Gastrocnemius medialis (tissue), 3 donors: ENCODE measurements around a stretch of chr1.

DNA sequence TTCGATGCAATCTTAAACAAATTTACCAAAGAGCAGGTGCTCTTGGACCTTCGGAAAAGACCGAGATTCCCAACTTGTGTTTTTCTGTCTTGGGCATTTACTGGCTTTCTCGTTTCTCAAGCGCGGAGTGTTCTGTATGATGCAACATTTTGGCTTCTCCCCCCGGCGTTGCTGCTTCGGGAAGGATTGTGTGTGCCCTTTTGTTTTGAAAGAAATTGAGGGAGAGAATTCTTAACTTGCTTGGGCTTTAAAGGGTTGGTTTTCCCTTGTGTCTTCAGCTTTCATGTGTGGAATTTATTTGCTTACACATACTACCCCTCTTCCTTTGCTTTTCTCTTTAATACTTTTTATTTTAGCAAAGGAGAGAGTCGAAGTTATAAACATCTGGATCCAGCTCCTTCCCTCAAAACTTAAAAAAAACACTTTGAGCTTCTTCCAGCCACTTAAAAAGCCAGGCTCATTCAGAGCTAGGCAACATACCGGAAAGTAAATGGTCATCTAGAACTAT is 953 bp downstream of the CLIC4 start:
- PRO-cap, result bidirectional peak, plus-strand start at position 144 of the sequence, minus-strand start at position 129 of the sequence
- RAMPAGE, long total RNA, 3 experiments, result no peak in any of the 3 experiments

- PRO-cap, result no peak
- RAMPAGE, long total RNA, 3 experiments, result no peak in any of the 3 experiments
Measured at GRCh38 chr1:24747961-24748522, 2.8 kb downstream of the CLIC4 start.

DNA sequence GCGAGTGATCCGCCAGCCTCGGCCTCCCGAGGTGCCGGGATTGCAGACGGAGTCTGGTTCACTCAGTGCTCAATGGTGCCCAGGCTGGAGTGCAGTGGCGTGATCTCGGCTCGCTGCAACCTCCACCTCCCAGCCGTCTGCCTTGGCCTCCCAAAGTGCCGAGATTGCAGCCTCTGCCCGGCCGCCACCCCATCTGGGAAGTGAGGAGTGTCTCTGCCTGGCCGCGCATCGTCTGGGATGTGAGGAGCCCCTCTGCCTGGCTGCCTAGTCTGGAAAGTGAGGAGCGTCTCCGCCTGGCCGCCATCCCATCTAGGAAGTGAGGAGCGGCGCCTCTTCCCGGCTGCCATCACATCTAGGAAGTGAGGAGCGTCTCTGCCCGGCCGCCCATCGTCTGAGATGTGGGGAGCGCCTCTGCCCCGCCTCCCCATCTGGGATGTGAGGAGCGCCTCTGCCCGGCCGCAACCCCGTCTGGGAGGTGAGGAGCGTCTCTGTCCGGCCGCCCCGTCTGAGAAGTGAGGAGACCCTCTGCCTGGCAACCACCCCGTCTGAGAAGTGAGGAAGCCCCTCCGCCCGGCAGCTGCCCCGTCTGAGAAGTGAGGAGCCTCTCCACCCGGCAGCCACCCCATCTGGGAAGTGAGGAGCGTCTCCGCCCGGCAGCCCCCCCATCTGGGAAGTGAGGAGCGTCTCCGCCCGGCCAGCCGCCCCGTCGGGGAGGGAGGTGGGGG is 53.8 kb downstream of the CLIC4 start:
- PRO-cap, result no peak
- RAMPAGE, long total RNA, 3 experiments, result no peak in any of the 3 experiments

- PRO-cap, result no peak
- RAMPAGE, long total RNA, 3 experiments, result no peak in any of the 3 experiments
Measured at GRCh38 chr1:24914755-24915262, 15.3 kb downstream of the RUNX3 start.

GRCh38 chr1:24916626-24917092 is 13.4 kb downstream of the RUNX3 start:
- PRO-cap, result no peak
- RAMPAGE, long total RNA, 3 experiments, result no peak in any of the 3 experiments

DNA sequence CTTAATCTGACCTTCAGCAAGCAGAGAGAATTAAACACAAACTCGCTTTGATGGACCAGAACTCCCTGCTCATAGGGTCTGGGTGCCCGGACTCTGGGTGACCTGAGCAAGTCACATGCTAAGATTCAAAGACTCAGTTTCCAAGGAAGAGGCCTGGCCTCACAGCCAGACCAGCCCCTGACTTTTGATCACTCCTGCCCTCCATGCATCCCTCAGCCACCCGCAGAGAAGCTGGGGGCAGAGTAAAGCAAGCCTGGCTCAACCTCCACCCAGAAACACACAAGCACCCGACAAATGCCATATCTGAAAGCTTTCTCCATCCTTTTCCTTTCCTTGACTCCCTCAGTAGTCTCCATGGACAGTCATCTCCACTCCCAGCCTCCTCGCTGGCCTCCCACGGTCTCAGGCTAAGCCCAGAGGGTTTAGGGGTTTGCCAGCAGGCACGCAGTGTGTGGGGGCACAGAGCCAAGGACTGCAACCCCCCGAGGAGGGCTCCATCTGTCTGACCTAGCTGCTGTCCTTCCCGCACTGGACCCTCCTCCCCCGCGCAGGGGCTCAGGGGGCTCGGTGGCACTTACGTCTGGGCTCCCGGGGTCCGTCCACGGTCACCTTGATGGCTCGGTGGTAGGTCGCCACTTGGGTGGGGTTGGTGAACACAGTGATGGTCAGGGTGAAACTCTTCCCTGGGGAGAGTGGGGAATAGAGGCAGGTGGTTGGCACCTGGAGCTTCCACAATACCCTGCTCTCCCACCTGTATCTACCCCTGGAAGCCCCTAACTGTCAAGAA is 11.2 kb downstream of the RUNX3 start:
- PRO-cap, result no peak
- RAMPAGE, long total RNA, 3 experiments, result no peak in any of the 3 experiments

- PRO-cap, result no peak
- RAMPAGE, long total RNA, 3 experiments, result no peak in any of the 3 experiments
Measured at GRCh38 chr1:24926149-24927371, 3.5 kb downstream of the RUNX3 start.

- PRO-cap, result no peak
- RAMPAGE, long total RNA, 3 experiments, result no peak in any of the 3 experiments
Measured at GRCh38 chr1:24964627-24965600, 34.8 kb upstream of the RUNX3 start.

DNA sequence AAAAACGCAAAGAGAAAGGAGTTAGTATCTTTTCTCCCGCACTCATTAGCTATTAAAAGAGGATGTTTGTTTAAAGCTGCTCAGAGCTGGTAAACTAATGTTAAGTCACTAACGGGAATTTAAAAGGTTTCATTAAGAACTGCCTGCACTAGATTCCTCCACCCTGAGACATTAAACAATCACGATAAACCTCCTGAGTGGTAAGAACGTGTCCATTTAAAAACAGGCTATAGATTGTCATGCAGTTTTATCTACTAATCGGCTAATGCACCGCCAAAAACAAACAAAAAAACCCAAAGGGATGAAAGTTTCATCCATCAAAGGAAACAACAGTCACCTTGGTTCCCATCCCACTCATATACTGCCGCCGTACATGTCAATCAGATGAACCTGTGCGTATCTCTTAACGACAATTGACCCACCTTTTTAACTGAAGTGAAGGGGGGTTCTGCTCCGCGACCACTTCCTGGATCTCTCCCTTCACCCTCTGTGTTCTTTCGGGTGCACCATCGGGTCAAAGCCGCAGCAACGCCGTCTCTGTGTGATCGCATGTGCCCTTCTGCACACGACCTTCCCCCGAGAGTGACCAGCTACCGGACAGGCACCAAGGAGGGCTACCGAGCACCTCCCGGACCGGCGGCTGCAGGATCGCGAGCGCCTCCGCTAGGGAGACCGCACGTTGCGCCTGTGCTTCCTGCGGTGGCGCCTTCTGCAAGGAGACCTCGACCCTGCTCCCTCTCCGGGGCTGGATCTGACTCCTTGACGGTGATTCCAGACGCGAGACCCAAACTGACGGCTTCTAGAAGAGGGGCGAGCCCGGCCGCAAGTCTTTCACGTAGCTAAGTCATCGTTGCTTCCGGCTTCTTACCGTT is 1.3 kb upstream of the TMEM50A start:
- PRO-cap, result no peak
- RAMPAGE, long total RNA, 3 experiments, result no peak in any of the 3 experiments

DNA sequence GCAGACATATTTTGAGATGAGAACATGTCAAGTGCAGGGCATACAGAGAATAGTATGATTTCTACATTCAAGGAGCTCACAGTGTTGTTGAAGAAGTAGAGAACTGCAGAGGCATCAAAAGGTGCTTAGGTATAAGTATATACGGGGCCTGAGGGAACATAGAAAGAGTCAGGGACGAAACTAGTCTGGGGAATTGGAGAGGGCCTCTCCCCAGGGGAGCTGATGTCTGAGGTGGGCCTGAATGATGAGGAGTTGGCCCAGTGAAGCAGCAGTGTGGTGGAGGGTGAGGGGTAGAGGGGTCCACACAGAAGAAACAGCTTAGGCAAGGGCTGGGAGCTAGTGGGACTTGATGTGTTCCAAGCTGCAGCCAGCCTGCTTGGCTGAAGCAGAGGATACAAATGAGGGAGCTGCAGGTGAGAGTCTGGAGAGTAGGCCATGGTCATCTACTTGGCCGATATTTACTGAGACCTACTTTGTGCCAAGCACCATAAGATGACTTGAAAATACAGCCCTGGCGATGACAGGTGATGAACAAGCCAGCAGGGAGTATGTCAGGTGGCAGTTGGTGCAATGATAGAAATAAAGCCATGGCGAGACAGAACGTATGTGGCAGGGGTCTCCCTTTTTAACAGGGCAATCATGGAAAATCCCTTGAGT is 51.5 kb upstream of the LDLRAP1 start:
- PRO-cap, result no peak
- RAMPAGE, long total RNA, 3 experiments, result no peak in any of the 3 experiments

- PRO-cap, result no peak
- RAMPAGE, long total RNA, 3 experiments, result no peak in any of the 3 experiments
Measured at GRCh38 chr1:25501062-25501670, 42.2 kb upstream of the LDLRAP1 start.

DNA sequence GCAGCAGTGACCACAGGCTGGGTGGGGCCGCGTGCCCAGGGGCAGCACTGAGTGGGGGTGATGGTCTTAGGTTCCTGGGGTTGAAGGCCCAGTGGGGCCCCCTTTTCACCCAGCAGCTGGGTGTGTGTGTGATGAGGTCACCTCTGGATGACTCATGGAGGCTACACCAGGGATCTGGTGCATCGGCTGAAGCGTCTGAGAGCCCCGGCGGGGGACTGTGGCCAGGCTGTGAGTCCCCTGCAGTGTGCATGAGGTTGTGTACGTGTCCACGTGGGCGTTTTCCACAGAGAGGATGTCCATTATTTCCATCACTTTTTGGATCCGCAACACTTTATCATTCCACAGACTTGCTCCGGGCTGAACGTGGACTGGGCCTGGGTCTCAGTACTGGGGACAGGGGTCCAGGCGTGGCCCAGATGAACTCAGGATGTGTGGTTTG is 25.6 kb downstream of the LDLRAP1 start:
- PRO-cap, result no peak
- RAMPAGE, long total RNA, 3 experiments, result no peak in any of the 3 experiments

DNA sequence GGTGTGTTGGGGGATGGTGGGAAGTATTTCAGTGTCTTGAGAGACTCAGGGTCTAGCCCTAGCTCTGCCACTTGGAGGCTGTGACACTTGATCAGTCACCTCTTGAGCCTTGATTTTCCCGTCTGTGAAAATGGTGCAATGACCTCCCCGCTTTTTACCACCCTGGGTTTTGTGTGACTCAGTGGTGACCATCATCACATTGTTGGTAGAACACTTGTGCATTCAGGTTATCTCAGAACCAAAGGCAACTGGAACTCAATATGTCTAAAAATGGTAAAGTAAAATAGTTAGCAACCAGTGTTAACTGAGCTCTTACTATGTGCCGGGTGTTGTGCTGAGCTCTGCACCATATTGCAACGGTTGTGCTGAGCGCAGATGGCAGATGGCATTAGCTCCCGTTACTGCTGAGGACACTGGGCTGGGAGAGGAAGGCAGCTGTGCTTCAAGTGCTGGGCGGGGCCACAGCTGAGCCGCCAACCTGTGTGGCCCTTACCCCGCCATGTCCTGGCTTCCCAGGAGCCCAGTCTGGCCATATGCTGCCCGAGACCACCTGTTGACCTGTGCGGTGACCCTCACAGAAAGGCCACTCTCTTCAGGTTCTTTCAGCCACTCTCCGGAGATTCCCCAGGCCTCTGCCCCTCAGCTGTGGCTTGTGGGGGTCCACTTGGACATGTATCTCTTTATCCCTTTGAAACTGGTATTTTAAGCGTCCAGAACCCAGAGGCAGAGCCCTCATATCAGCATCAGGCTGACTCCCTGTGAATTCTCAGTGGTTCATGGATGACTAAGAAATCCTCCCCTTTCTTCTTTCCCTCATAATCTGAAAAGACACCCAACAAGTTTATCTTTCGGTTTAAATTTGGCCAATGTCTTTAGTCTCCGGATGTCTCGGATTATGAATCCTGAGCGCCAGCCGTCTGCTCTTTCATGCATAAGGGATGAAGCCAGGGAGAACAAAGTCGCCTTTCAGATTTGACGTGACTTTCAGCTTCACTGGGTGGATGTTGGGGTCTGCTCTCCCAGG is 26.3 kb downstream of the LDLRAP1 start:
- PRO-cap, result no peak
- RAMPAGE, long total RNA, 3 experiments, result no peak in any of the 3 experiments

DNA sequence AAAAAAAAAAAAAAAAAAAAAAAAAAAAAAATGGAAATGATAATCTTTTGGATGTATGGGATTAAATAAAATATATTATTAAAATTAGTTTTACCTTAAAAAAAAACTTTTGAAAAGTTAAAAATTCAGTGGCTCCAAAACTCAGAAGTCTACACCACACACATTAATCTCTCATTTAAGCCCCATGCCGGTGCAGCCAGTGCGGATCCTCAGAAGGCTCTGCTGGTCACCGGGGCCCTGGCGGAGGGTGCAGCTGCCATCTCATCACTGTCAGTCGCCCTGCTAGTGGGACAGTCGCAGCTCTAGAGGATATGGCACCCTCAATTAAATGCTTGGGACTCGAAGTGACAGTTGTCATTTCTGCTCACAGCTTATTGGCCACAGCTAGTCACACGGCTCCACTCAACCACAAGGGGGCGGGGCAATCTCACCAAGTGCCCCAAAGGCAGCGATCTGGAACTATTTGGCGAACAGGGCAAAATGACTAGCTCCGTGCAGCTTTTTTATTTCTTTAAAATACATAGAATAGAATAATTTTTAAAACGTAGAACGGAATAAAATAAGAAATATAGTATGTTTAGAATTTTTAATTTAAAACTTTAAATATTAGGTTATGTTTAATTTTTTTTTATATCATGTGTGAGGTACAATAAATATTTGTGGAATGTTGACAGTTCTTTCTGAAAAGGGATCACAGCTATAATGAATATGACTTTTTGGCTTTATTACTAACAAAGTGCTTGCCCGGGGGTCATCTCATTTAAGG is 8.0 kb upstream of the MAN1C1 start:
- PRO-cap, result unidirectional peak, minus-strand start at position 298 of the sequence; unidirectional peak, minus-strand start at position 346 of the sequence
- RAMPAGE, long total RNA, 3 experiments, result no peak in any of the 3 experiments

DNA sequence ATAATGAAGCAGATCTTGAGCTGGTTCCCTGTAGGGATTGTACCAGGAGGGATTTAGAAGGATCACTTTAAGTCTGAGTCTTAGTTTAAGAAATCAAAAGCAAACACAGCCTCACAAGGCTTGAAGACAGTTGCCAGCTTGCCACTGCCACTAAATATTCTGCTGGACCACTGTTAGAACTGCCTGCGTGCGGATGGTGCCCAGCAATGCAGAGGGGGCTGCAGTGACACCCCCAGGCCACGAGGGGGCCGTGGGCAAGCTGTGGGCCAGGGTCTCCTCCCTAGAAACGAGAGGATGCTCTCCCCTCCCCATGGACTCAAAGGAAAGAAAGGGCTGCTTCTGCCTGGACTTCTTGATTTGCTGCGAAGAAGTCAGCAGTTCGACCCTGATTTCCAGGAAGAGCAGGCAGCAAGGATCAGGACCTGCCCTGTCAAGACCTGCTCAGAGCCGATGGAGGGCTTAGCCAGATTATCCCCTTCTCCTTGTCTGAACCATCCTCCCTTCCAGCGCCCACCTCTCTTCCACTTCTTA is 2.5 kb downstream of the MAN1C1 start:
- PRO-cap, result no peak
- RAMPAGE, long total RNA, 3 experiments, result no peak in any of the 3 experiments

GRCh38 chr1:25642516-25643054 is 26.0 kb downstream of the MAN1C1 start:
- PRO-cap, result no peak
- RAMPAGE, long total RNA, 3 experiments, result no peak in any of the 3 experiments

DNA sequence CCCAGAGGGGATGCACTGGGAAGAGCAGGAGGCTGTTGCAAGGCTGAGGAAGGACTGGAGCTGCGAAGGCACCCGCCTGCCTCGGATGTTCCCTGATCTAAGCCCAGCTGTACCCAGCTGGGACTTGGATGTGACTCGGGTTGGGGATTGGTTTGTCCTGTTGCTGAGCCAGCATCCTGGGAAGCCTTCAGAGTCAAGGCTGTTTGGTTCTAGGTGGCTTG is 42.3 kb downstream of the MAN1C1 start:
- PRO-cap, result unidirectional peak, minus-strand start at position 99 of the sequence
- RAMPAGE, long total RNA, 3 experiments, result no peak in any of the 3 experiments

- PRO-cap, result unidirectional peak, plus-strand start at chr1:25695346
- RAMPAGE, long total RNA, 3 experiments, result no peak in any of the 3 experiments
Measured at GRCh38 chr1:25694941-25695508, 78.4 kb downstream of the MAN1C1 start.

DNA sequence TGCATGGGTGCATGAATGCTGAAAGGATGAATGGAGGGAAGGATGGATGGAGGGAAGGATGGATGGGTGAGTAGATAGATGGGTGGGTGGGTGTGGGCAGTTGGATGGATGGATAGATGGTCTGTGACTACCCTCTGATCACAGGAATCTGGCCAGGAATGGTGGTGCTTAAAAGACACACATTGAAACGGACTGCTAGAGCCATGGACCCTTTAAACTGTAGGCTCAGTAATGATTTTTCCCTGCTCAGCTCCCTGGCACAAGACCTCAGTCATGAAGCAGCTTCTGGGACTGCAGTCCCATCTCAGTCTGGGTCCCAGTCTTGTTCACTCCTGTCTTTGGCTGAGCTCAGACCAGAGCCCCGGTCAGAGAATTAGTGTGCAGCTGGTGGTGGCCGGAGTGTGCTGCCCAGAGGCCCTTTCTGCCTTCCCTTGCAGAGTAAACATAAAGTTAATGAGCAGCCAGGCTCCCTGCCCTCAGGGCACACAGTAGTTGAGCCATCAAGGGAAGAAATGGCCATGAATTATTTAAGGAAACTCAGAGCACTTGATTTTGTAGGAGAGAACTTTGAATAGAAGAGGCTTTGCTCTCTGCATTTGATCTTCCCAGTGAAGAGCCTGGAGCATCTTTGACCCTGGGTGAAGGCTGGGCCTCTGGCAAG is 26.7 kb upstream of the SELENON start:
- PRO-cap, result no peak
- RAMPAGE, long total RNA, 3 experiments, result no peak in any of the 3 experiments

DNA sequence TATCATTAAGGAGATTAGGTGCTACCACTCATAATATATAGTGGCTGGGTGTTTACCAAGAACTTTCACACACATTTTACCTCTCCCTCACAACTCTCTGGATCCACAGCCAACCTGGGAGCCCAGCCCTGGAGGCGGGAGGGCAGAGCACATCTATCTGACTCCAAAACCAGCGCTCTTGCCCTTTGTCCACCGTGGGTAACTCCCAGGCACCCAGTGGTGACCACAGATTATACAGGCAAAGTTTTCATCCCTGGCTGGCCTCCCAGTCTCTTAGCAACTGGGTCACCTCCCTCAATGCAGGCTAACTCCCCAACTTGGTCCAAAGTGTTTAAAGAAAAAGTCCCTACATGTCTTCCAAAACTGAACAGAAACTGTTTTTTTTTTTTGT is 2.4 kb downstream of the PAQR7 start:
- PRO-cap, result no peak
- RAMPAGE, long total RNA, 3 experiments, result no peak in any of the 3 experiments